Skin of body (tissue), 2 donors: ENCODE measurements around the genes CYP4F22, CYP4F11 and RAB8A.

- RAMPAGE, long total RNA, result no peak
Measured at GRCh38 chr19:15231822-15232335, 369 bp downstream of the EPHX3 start.

- RAMPAGE, long total RNA, result no peak
Measured at GRCh38 chr19:15239400-15240143, 7.3 kb upstream of the EPHX3 start.

- RAMPAGE, long total RNA, result no peak
Measured at GRCh38 chr19:15251473-15252375, 19.5 kb upstream of the EPHX3 start.

DNA sequence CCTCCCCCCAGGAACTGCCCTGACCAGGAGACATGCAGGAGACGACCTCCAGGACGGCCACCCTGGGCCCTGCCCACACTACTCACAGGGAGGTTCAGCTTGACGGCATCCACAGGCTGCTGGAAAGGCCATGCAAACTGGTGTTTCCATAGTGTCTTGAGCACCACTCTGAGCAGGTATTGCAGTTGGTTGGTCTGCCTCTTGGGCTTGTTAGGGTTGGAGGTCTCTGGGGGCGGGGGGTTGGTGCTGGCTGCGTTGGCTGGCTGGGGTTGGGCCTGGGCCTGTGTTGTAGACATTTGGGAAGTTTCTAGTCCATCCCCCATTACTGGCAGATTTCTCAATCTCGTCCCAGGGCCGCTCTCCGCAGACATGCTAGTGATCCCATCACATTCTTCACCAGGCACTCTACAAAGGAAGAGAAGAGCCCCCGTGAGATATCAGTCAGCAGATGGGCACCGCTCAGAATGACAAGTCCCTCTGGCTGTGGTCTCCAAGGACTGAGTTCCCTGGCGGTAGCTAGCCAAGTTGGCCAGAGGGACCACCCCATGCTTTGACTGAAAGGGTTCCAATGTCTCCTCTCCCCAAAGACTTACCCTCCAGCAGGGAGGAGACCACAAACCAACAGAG is 40.6 kb upstream of the EPHX3 start:
- RAMPAGE, long total RNA, result no peak

- RAMPAGE, long total RNA, result no peak
Measured at GRCh38 chr19:15279860-15280526, 47.7 kb upstream of the EPHX3 start.

- RAMPAGE, long total RNA, result no peak
Measured at GRCh38 chr19:15290766-15291272, 41.5 kb downstream of the BRD4 start.

- RAMPAGE, long total RNA, result no peak
Measured at GRCh38 chr19:15297426-15298260, 34.7 kb downstream of the BRD4 start.

GRCh38 chr19:15306350-15306996 is 25.9 kb downstream of the BRD4 start:
- RAMPAGE, long total RNA, result no peak

DNA sequence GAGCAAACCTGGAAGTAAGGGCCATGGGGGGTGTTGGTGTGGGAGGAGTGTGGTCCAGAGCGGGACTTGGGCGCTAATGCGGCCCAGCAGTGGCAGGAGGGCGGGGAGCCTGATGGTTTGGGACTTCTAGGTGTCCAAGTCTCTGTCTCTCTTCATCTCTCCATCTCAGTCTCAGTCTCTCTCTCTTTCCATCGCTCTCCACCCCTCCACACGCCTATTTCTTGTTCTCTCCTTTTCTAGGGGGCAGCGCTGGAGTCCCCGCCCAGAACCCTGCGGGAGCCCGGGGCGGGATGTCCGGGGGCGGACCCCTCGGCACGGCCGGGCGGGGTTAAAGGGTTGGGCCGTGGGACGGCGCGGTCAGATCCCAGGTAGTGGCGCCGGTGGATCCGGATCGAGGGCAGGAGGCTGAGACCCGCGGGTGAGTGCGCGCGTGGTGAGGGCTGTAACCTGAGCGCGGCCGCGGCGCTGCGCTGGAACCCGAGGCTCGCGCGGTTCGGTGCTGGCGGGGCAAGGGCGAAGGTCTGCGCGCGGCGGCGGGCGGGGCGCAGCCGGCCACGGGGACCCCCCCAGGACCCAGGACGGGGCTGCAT is at the start of gene CYP4F22:
Gene CYP4F22 (plus strand): TSS at position 360 of the 590 bp plus-strand sequence.
- RAMPAGE, long total RNA, result no peak

- RAMPAGE, long total RNA, result no peak
Measured at GRCh38 chr19:15760198-15760517, 22.4 kb downstream of the OR10H3 start.

GRCh38 chr19:15933816-15935340 is at the start of gene CYP4F11:
Gene CYP4F11, minus strand, starts transcription at chr19:15934529.
- RAMPAGE, long total RNA, result no peak

DNA sequence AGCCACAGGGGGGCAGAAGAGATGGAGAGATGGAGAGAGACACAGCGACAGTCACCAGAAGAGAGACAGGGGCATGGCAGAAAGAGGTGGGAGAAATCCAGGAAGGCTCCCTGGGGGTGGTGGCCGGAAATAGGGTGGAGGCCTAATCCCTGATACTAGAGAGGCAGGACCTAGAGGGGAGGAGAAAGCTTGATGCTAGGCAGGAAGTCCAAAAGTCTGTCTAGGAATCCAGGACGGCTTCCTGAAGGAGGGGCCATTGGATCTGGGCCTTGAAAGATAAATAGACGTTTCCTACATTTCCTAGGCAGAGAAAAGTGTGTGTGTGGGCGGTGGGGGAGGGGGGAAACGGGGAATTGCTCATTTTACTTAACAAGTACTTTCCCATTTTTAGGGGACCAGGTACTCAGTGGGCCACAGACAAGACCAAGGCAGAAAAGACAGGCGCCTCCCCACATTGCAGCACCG is 9.5 kb upstream of the TPM4 start:
- RAMPAGE, long total RNA, result no peak

GRCh38 chr19:16111140-16112065 is at the start of gene RAB8A:
Gene RAB8A, plus strand, starts transcription at chr19:16111889.
- RAMPAGE, long total RNA, result start-site peak on the plus strand at chr19:16111880-16111897, 806 and 223 reads in 2 replicates

DNA sequence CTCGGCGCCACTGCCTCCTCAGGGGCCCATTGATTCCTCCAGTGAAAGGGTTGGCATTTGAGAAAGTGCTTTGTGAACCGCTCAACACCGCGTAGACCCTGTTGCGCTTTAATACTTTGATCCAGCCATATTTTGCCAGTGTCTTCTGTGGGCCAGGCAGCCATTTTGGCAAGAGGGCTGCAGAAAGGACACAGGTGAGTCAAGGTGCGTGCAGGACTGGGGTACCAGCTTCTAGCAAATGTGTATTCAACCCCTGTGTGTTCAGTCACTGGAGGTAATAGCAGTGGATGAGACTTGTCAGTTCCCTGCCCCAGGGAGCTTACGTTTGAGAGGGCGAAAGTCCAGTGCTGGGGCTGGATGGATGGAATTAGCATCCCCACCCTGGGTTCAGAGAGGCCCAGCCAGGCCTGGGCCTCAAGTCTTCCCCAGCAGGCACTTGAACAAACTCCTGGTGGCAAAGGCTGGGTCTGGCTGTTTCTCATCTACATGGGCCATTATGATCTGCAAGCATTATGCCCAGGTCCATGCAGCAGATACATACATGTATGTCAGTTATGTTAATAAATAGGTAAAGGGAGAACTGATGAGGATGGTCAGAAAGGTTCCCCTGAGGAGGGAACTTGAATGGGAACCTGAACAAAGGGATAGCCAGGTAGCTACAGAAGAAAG is 3.9 kb downstream of the RAB8A start:
- RAMPAGE, long total RNA, result no peak

DNA sequence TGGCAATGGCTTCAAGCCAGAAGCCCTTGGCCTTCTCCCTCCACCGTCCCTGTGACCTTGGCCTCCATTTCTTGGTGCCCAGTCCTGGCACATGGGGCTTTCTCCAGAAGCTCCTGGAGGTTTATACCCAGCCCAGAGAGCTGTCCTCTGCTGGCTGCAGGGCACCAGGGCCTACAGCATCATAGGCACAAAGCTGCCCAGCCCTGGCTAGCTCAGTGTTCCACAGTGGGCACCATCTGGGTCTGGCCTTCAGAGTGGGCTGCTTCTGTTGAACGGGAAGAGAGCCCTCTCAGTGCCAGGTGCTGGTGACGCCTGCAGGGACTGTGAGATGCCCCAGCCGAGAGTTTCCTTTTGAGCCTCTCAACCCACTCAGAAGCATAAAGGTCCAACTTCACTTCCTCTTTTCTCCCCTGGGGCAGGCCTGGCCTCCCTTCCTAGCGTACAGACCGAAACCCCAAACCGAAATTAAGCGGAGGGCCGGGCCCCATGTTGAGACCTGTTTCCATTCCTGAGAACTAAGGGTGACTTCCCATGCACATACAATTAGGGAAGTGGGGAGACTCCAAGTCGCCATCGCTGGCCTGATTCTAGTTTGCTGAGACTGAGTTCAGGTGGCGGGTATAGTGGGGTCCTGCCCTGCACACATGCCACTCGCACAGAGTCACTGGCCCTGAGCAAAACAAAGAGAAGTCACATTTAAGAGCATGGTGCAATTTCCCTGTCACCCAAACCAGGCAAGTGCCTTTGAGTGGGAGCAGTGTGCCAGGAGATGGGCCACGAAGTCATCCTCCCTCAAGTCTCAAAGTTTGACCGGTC is 6.8 kb downstream of the RAB8A start:
- RAMPAGE, long total RNA, result no peak

- RAMPAGE, long total RNA, result no peak
Measured at GRCh38 chr19:16198112-16198742, 516 bp downstream of the AP1M1 start.

GRCh38 chr19:16247184-16248062 is 49.7 kb downstream of the AP1M1 start:
- RAMPAGE, long total RNA, result no peak

DNA sequence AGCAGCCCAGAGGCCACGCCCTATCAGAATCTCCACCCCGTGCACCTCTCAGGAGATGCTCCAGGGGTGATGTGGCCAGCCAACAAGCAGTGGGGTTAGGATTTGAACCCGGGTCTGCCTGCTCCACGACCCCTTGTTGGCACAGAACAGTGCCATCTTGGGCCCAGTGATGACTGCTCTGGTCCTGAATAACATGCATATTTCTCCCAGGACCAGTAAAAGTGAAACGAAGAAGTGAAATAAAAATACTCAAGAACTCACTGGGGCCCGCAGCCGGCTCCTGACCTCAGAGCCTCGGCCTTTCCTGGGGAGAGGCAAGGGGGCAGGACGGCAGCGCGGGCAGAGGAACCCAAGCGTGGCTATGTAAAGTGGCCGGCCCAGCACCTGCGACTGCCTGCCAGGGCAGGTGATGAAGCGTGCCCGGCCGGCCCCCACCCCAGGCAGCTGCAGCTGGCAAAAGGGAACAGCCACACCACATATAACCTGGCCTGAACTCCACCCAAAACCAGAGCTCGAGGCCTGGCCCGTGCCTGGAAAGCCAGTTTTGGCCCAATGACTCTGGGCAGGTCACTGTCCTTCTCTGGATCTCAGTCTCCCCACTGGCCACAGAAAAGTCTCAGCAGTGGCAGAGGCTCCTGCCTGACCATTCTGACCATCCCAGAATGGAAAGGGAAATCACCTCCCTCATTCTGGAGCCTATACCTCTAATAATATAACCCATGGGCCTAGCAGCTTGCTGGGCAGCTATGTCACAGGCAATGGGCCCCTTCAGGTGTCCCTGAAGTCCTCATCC is 62.2 kb downstream of the AP1M1 start:
- RAMPAGE, long total RNA, result no peak

DNA sequence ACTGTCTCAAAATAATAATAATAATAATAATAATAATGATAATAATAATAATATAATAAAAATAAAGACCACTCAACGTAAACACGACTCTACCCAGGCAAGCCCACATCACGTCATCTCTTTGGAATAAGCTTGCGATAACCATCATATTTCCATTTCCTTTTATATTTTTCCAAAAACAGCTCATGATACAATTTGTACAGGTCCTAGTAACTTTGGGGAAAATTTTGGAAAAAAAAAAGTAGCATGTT is 22.9 kb downstream of the KLF2 start:
- RAMPAGE, long total RNA, result no peak

GRCh38 chr19:16373216-16374154 is 48.9 kb downstream of the KLF2 start:
- RAMPAGE, long total RNA, result no peak